Measurements from ENCODE around the gene NDUFA12.

GRCh38 chr12:94585649-94586133 lies 64.7 kb downstream of the TMCC3 start:
- PRO-cap = no peak
- RAMPAGE, long total RNA, 2 experiments = no peak in any of the 2 experiments

- PRO-cap = no peak
- RAMPAGE, long total RNA, 2 experiments = no peak in any of the 2 experiments
Measured at GRCh38 chr12:94818015-94818495, 167.7 kb upstream of the TMCC3 start.

DNA sequence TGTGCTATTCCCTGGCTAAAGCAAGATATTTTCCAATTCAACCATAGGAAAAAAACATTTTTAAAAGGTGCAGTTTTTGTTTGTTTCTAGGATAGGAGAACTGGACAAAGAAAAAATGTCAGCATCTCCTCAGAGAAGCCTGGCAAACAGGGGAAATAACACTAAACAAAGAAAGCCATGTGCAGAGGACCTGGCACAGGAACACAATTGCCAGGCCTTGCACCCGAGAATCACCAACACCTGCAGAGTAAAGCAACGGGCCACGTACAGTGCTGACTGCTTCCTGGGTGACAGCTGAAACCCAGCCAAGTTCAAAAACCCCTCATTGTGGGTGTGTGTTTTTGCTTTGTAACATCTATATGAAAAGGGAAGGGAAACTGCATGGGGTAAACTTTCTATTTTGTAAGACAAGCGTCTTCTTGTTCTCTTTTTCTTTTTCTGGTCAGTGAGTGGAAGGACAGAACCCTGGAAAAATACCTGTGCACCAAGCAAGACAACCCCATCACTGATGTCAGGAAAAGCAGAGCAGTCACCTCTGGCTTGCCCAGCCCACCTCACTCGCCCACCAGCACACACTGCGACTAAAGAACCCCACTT lies 172.5 kb downstream of the NDUFA12 start:
- PRO-cap = no peak
- RAMPAGE, long total RNA, 2 experiments = no peak in any of the 2 experiments

- PRO-cap = bidirectional peak, plus-strand start at chr12:94873810, minus-strand start at chr12:94873655
- RAMPAGE, long total RNA, 2 experiments = no peak in any of the 2 experiments
Measured at GRCh38 chr12:94873276-94873997, 130.1 kb downstream of the NDUFA12 start.

- PRO-cap = bidirectional peak, plus-strand start at chr12:95003808, minus-strand start at chr12:95003710
- RAMPAGE, long total RNA, 2 experiments = start-site peak on the minus strand in 2 of 2 experiments, at chr12:95003687-95003708 at its widest, 499 to 1,951 reads per replicate
Measured at GRCh38 chr12:95003594-95004162, at the start of gene NDUFA12. NDUFA12 (minus strand) TSS chr12:95003697.

DNA sequence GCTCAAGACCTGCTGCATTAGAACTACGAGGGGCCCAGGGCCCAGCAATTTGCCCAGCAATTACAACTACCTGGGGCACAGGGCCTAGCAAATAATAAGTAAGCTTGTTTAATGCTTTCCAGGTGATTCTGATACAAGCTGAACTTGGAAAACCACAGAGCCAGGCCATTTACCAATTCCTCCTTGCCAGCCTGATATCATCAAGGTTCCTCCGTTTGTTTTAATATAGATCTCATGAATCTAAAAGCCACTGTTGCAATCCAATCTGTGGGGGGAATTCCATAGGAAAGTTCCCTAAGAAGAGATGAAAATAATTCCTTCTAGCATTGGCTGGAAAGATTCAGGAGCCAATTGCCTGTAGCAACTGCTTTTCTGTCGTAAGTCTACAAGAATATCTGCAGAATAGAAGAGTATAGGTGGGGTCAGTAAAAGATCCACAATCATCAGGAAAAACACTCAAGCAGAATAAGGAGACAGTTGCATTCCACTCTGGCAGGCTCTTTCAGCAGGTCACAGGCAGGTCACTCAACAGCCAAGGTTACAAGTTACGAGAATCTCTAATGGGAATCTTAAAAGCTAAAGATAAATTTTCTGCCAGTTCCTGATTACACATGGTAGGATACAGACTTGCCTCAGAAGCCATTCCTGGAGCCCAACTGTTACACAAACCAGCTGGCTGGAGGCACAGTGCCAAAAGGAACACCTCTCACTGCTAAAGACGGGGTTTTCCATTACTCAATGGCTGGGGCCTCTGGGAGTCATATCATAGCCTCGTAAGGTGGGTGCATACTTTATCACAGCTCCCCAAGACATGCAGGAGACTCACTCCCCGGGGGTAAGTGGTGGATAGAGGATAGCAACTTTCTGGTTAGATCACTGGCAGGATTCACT lies 43.7 kb downstream of the FGD6 start:
- PRO-cap = no peak
- RAMPAGE, long total RNA, 2 experiments = no peak in any of the 2 experiments

- PRO-cap = no peak
- RAMPAGE, long total RNA, 2 experiments = no peak in any of the 2 experiments
Measured at GRCh38 chr12:95216553-95216876, 752 bp downstream of the FGD6 start.

DNA sequence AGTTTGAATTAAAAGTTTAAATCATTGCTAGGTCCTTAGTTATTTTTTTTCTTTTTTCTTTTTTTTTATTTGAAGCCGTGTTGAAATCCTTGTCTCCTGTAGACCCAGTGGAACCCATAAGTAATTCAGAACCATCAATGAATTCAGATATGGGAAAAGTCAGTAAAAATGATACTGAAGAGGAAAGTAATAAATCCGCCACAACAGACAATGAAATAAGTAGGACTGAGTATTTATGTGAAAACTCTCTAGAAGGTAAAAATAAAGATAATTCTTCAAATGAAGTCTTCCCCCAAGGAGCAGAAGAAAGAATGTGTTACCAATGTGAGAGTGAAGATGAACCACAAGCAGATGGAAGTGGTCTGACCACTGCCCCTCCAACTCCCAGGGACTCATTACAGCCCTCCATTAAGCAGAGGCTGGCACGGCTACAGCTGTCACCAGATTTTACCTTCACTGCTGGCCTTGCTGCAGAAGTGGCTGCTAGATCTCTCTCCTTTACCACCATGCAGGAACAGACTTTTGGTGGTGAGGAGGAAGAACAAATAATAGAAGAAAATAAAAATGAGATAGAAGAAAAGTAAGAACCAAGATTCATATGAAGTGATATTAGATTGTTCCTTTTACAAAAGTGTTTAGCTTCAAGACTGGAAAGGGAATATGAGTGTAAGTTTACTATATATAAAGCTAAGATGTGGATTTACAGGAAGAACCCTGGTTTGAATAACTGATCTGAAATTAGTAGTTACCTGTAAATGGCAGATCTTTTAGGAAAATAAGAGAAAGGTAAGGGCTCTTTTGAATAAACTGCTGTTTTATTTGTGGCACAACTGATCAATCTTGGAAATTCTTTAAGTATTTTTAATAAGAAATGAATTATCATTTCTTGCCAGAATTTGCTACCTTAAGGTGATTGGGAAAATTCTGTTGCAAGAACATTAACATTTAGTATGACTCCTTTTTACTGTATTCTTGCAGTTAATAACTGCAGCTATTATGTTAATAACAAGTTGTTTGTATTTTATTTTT lies 82.8 kb downstream of the VEZT start:
- PRO-cap = no peak
- RAMPAGE, long total RNA, 2 experiments = no peak in any of the 2 experiments

- PRO-cap = no peak
- RAMPAGE, long total RNA, 2 experiments = no peak in any of the 2 experiments
Measured at GRCh38 chr12:95383815-95384456, 90.0 kb upstream of the METAP2 start.

DNA sequence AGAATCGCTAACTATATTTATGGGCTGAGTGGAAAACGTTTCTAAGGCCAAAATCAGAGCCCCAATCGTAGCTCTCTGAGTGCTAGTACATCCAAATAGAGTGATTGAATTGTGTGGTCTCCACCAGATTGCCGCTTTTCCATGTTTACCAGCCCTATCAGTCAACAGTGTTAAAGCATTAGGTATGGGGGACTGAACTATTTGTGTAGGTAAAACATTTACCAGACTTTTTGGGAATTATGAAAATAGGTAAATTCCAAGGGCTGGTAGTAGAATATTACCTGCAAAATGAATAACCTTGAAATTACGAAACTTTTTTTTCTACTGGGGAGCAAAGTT lies 28.0 kb upstream of the METAP2 start:
- PRO-cap = no peak
- RAMPAGE, long total RNA, 2 experiments = no peak in any of the 2 experiments

DNA sequence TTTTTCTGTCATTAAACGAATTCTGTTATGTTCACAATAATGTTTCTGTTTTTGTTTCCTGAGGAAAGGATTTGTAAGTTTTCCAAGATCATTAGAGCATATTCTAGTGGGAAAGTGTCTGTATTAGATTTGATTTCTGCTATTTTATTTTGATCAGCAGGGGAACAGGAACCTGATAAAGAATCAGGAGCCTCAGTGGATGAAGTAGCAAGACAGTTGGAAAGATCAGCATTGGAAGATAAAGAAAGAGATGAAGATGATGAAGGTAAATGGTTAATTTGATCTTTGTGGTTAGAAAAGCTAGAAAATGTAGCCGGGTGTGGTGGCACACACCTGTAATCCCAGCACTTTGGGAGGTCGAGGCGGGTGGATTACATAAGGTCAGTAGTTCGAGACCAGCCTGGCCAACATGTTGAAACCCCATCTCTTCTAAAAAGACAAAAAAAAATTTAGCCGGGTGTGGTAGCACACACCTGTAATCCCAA lies 2.0 kb downstream of the METAP2 start:
- PRO-cap = no peak
- RAMPAGE, long total RNA, 2 experiments = no peak in any of the 2 experiments

- PRO-cap = no peak
- RAMPAGE, long total RNA, 2 experiments = no peak in any of the 2 experiments
Measured at GRCh38 chr12:95546200-95546995, 4.9 kb downstream of the USP44 start.

DNA sequence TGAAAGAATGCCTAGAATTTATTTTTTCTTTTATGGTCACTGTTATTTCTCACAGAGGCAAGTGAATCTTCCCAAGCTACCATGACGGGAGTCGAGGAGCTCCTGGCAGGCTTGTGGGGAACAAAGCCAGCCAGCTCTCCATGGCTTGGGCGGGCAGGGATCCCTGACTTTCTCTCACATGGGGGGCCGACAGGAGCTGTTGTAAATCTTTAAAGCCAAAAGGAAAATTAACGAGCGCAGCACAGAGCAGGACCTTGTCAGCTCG lies 95.7 kb upstream of the USP44 start:
- PRO-cap = no peak
- RAMPAGE, long total RNA, 2 experiments = no peak in any of the 2 experiments

DNA sequence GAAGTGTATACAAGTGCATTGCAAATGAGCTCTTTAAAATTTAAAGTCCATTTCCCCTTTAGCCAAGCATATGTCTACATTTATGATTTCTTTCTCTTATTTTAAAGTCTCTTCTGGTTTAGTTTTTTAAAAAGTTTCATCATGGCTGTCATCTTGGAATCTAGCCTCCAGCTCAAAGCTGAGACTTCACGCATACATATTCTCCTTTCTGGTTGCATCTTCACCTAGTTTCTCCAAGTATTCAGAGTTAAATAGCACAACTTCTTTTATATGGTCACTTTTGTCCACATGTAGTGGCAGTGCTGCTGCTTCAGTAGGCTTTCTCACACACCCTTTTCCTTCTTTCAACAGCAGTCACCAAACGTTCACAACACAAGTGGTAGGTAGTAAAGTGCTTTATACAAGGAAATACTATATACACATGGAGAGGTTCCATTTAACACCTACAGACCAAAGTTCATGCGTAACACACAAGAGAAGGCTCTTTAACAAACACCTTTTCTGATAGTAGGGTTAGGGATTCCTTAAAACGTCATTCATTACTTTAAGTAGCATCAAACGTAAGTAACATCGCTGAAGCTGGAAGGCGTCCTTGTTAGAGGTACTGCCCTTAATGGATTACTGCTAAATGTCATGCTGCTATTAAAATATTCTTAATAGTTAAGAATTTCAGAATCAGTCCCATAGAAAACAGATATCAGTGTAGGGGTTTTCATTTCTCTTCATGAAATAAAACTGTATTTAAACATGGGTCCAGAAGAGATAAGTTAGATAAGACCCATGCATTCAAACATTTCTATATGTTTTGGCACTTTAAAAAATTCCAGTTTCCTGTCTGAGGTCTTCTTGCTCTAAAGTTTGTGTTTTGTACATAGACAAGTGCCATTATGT lies 107.1 kb upstream of the USP44 start:
- PRO-cap = no peak
- RAMPAGE, long total RNA, 2 experiments = no peak in any of the 2 experiments

- PRO-cap = no peak
- RAMPAGE, long total RNA, 2 experiments = no peak in any of the 2 experiments
Measured at GRCh38 chr12:95694223-95694689, 96.3 kb downstream of the NTN4 start.

DNA sequence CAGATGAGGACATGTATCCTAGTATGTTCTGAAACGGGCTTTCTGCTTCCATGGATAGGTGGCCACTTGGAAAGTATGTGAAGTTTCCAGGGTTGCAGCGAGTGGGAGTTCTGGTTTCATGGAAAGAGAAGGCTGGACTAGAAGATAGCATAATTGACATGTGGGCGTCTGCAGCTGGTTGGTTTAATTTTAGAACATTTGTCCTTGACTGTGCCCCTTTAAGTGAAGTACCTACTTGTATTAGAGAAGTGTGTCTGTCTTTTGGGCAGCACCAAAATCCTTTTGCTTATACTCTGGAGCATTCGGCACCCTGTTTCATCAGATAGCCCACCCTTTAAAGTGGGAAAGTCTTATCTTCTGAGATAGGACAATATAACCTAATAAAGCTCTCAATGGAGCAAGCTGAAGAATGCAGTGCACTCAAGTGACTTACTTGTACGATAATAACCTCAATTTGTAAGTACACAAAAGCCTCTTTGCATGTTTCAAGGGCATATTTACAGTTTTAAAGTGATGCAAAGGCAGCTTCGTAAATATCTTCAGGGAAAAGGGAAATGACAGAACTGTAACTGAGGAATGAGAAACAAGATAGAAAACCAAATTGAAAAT lies 35.2 kb downstream of the NTN4 start:
- PRO-cap = no peak
- RAMPAGE, long total RNA, 2 experiments = no peak in any of the 2 experiments

- PRO-cap = no peak
- RAMPAGE, long total RNA, 2 experiments = no peak in any of the 2 experiments
Measured at GRCh38 chr12:95859972-95860355, 1.2 kb downstream of the SNRPF start.

DNA sequence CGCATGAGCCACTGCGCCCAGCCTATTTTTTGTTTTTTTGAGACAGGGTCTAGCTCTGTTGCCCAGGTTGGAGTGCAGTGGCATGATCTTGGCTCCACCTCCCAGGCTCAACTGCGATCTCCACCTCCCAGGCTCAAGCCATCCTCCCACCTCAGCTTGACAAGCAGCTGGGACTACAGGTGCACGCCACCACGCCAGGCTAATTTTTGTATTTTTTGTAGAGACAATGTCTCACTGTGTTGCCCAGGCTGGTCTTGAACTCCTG lies 1.2 kb downstream of the AMDHD1 start:
- PRO-cap = no peak
- RAMPAGE, long total RNA, 2 experiments = no peak in any of the 2 experiments

DNA sequence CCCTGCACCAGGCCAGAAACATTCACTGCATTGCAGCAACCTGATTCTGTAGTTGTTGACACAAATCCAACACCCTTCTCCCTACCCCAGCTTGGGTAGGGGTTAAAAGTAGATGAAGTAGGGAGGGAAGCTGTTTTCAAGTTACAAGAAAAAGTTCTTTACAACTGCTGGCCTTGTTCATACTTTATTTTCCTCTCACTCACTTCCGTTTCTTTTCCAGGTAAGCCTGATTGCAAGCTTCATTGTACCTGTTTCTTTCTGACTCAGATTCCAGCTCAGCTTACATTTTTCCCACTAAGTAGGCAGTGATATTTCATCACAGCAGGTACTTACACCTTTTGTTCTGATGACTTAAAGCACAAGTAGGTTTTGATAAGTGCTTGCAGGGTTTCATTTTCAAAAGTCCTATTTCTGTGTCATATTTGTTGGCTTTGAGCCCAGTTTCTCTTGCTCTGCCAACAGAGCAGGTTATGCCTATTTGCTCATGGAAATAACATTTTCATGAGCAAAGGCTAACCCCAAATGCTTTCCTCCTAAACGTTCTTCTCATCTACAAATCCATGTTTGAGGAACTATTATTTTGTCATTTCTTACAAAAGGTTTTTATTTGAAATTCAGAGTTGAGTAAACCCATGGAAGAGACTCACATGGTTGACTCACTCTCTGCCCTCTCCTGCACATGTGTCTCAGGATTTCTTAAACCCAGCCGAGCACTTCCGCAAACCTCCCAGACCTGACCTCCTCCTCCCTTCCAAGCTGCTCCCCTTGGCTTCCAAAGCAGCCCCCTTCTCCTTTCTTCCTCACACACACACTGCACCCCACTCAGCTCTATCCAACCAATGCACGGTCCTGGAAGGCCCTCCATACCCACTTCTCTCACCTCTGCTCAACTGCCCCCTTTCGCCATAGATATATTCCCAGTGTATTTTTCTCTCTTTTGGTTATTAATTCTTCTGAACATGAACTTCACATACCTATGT lies 12.3 kb upstream of the LTA4H start:
- PRO-cap = no peak
- RAMPAGE, long total RNA, 2 experiments = no peak in any of the 2 experiments

GRCh38 chr12:96054065-96054608 lies 18.8 kb upstream of the LTA4H start:
- PRO-cap = no peak
- RAMPAGE, long total RNA, 2 experiments = no peak in any of the 2 experiments